Testis (tissue), 5 donors: ENCODE measurements around a stretch of chr7.

DNA sequence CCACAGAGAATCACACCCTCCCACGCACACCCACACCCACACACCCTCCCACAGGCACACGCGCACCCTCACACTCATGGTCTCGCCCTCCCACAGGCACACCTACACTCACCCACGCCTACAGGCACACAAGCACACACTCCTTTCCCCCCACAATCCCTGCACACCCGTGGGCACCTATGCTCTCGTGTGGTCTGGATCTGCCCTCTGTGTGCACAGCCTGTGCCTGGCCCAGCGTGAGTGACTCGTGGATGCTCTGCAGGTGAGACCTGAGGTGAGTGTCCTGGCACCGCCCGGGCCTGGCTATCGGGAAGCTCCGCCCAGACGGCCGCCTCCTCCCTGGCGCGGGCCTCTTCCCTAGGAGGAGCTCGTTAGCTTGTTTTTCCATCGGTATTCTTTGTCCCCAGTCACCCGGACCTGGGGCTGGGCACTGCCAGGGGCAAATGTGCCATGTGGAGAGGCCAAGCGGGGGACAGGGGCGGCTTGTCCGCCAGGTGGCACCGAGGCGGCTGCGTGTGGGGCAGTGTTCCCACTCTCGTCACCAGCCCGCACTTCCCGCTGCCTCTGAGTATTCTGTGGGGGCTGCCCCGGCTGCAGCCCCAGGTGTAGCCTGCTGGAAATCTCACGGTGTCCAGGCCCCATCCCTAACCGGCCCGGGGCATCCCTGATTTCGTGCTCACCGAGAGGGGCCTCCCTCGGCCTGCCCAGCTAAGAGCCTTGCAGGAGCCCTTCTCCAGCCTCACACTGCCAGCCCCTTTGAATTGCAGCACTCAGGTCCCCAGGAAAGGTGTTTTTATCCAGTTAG, 110.1 kb upstream of the FAM20C start:
- PRO-cap, 3 experiments, result no peak in any of the 3 experiments
- RAMPAGE, long total RNA, 2 experiments, result no peak in any of the 2 experiments
- RRBS, result 79% methylated on average over 3 of the region's 36 CpGs

DNA sequence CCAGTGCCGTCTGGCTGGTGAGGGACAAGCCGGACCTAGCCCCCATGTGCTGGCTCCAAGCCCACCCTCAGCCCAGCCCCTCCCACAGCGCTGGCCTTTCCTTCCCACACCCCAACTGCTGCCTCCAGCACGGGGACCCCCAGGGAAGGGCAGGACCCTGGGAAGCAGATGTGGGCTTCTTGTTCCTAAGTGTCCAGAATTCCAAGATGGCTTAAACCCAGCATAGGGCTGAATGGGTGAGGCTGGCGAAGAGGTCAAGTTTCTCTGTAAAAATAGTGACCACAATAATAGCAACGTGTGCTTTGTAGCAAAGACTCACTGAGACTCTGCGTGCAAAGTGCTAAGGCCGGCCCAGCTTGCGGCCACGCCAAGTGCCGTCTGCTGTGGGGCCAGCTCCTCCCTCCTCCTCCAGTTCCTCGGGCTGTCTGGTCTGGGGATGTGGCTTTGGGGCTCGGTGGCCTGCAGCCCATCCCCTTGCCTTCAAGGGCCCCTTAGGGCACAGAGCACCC, 7.8 kb upstream of the FAM20C start:
- PRO-cap, 3 experiments, result no peak in any of the 3 experiments
- RAMPAGE, long total RNA, 2 experiments, result no peak in any of the 2 experiments
- RRBS, result no CpG with 5 or more reads among the region's 13 CpGs

DNA sequence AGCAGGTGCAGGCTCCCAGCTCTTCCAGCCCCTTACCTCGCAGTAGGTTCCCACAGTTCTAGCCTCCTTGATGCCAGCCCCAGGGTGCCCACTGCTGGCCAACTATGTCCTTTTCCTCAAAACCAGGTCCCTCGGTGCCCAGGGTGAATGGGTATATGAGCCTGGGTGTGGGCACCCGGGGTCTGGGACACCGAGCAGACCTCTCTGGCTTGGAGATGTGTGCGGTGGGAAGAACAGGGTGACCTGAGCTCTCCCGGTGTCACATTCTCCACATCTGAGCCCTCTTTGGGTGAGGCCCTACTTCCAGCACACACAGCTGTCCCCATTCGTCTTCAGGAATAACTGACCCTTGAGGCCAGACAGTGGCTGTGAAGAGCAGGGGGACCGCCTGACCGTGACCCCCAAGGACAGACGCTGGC, 8.5 kb downstream of the FAM20C start:
- PRO-cap, 3 experiments, result no peak in any of the 3 experiments
- RAMPAGE, long total RNA, 2 experiments, result no peak in any of the 2 experiments
- RRBS, result 83% methylated on average over 4 of the region's 10 CpGs

- PRO-cap, 3 experiments, result no peak in any of the 3 experiments
- RAMPAGE, long total RNA, 2 experiments, result no peak in any of the 2 experiments
- RRBS, result 92% methylated on average over 6 of the region's 23 CpGs
Measured at GRCh38 chr7:218944-219651, 26.7 kb downstream of the FAM20C start.

GRCh38 chr7:321334-322049, 31.5 kb downstream of the FOXL3 start:
- PRO-cap, 3 experiments, result no peak in any of the 3 experiments
- RAMPAGE, long total RNA, 2 experiments, result no peak in any of the 2 experiments
- RRBS, result 37% methylated on average over 3 of the region's 21 CpGs

- PRO-cap, 3 experiments, result no peak in any of the 3 experiments
- RAMPAGE, long total RNA, 2 experiments, result no peak in any of the 2 experiments
- RRBS, result 83% methylated on average over 12 of the region's 60 CpGs
Measured at GRCh38 chr7:351069-352264, 61.5 kb downstream of the FOXL3 start.

- PRO-cap, 3 experiments, result no peak in any of the 3 experiments
- RAMPAGE, long total RNA, 2 experiments, result no peak in any of the 2 experiments
- RRBS, result 34% methylated on average over 7 of the region's 32 CpGs
Measured at GRCh38 chr7:455408-455960, 64.2 kb downstream of the PDGFA start.

DNA sequence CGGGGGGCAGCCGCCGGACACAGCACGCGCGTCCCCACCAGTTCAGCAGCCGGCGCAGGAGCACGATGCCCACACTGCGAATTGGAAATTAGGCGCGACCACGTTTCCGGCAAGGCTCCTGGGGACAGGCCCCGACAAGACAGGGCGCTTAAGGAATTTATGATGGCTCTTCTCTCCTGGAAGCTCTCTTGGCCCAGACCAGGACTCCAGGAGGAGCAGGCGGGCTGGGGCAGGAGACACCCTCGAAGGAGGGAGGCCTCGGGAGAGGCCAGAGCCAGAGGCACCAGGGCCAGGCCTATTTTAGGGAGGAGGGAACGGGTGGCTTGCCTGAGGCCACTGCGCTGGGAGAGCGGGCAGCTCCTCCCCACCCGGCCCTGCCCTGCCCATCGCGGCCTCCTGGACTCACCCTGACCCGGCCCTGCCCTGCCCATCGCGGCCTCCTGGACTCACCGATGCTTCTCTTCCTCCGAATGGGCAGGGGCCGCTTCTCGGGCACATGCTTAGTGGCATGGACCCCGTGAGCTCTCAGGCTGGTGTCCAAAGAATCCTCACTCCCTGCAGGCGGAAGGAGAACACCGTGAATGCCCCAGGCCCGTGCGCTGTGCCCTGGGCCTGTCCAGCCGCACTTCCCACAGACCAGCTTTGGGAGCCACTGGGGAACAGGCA, 7.6 kb downstream of the PDGFA start:
- PRO-cap, 3 experiments, result no peak in any of the 3 experiments
- RAMPAGE, long total RNA, 2 experiments, result no peak in any of the 2 experiments
- RRBS, result 95% methylated on average over 15 of the region's 38 CpGs

GRCh38 chr7:611424-612173, 92.0 kb upstream of the PDGFA start:
- PRO-cap, 3 experiments, result no peak in any of the 3 experiments
- RAMPAGE, long total RNA, 2 experiments, result no peak in any of the 2 experiments
- RRBS, result no CpG with 5 or more reads among the region's 18 CpGs

DNA sequence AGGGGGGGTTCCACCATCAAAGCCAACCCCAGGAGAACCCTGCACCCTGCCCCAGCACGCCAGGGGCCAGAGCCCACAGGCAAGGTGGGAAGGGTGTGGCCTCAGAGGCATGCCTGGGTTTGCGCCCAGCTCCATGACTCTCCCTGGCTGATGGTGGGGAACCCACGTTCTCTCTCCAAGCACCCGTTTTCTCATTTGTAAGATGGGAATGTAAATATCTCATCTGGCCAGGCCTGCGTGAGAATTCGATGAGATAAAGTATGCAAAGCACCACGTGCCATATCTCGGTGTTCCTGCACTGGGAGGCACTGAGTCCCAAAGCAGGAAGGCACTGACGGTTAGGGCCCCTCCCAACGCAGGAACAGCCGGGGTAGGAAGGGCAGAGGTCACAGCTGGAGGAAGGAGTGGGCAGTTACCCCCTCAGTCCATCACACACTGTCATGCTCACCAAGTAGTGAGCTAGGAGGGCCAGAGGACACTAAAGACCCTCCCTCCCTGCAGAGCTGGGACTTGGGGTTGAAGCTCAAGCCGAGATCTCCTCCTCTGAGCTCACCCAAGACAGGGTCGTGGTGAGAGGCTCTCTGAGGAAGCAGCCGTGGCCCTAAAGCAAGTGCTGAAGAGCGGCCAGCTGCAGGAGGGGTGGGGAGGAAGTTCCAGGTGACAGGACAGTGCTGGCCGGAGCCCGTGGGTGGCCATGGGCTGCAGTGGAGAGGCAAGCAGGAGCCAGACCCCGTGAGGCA, 27.3 kb upstream of the DNAAF5 start:
- PRO-cap, 3 experiments, result no peak in any of the 3 experiments
- RAMPAGE, long total RNA, 2 experiments, result no peak in any of the 2 experiments
- RRBS, result no CpG with 5 or more reads among the region's 18 CpGs

- PRO-cap, 3 experiments, result peak in 1 of 3 experiments; most common minus-strand start chr7:749390 (in 1)
- RAMPAGE, long total RNA, 2 experiments, result no peak in any of the 2 experiments
- RRBS, result no CpG with 5 or more reads among the region's 11 CpGs
Measured at GRCh38 chr7:749293-749757, 22.2 kb upstream of the PRKAR1B start.

- PRO-cap, 3 experiments, result no peak in any of the 3 experiments
- RAMPAGE, long total RNA, 2 experiments, result no peak in any of the 2 experiments
- RRBS, result no CpG with 5 or more reads among the region's 21 CpGs
Measured at GRCh38 chr7:823530-824584, 8.4 kb upstream of the SUN1 start.

DNA sequence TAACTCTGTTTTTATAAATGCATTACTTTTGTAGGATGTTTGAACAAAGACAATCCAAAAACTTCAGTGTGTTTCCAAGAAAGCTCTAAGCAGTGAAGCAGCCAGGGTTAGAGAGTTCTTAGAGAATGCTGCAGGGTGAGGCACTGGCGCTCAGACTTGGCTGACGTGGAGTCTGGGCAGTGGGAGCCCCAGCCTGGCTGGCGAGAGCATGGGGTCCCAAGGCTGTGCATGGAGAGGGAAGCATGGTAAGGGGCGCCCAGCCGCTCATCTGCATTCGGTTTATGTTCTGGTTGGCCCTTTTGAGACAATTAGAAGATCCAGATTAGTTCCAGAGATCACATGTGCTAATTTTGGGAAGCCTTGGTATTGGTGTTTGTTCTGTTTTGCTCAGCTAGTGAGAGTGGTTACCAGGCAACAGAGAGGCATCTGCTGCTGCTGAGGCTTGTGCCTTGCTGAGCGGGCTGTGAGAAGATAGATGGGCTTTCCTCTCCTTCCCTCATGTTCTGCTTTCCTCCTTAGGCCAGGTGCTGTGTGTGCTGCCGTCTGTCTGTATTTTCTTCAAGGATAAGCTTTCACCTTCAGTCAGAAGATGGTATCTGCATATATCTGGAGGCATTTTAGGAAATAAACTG, 10.3 kb downstream of the SUN1 start:
- PRO-cap, 3 experiments, result no peak in any of the 3 experiments
- RAMPAGE, long total RNA, 2 experiments, result no peak in any of the 2 experiments
- RRBS, result no CpG with 5 or more reads among the region's 8 CpGs

- PRO-cap, 3 experiments, result no peak in any of the 3 experiments
- RAMPAGE, long total RNA, 2 experiments, result no peak in any of the 2 experiments
- RRBS, result no CpG with 5 or more reads among the region's 50 CpGs
Measured at GRCh38 chr7:898336-899234, 22.2 kb downstream of the GET4 start.

DNA sequence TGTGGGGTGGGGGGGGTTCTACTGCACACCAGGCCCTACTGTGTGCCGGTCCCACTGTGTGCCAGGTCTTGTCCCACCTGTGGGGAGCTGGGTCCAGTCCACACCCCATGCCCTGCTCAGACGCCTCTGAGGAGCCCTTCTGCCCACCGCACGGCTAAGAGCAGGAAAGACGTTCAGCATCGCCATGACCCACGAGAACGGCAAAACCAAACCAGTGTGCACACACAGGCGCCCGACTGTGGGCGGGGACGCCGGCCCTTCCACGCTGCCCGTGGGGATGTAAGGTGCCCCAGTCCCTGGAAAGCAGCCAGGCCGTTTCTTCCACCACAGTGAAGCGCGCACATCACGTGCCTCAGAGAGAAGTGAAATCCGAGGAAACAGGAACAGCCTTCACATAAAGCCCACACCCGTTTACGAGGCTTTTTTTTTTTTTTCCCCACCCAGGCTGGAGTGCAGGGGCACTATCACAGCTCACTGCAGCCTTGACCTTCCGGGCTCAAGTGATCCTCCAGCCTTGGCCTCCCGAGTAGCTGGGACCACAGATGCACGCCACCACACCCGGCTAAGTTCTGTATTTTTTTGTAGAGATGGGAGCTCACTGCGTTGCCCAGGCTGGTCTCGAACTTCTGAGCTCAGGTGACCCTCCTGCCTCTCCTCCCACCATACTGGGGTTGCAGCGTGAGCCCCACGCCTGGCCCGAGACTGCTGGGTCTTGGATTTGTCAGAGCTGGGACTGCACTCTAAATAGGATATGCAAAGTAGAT, 33.7 kb downstream of the GET4 start:
- PRO-cap, 3 experiments, result peak in 1 of 3 experiments; most common minus-strand start position 238 of the sequence (in 1)
- RAMPAGE, long total RNA, 2 experiments, result no peak in any of the 2 experiments
- RRBS, result no CpG with 5 or more reads among the region's 31 CpGs

DNA sequence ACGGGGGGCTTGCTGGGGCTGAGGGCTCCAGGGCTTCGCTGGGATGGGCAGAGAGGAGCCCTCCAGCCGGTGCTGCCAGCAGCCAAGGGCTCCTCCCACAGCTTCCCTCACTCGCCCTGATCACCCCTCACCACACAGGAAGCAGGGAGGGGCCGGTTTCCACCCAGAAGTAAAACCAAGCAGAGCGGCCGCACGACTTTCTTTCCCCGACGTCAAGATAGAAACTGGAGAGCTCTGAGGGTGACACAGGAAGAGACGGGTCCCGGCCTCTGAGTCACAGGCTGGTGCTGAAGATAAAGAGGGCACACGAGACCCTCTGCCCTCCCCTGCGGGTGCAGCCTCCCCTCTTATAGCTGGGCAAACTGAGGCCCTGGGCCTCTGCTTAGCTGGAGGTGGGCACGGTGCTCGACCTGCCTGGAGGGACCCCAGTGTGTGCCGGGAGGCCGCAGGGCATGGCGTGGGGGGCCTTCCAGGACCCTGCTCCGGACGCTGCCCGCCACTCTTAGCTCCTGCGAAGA, 31.2 kb downstream of the ADAP1 start:
- PRO-cap, 3 experiments, result no peak in any of the 3 experiments
- RAMPAGE, long total RNA, 2 experiments, result no peak in any of the 2 experiments
- RRBS, result 71% methylated on average over 14 of the region's 23 CpGs

GRCh38 chr7:923824-924538, 30.5 kb downstream of the ADAP1 start:
- PRO-cap, 3 experiments, result no peak in any of the 3 experiments
- RAMPAGE, long total RNA, 2 experiments, result no peak in any of the 2 experiments
- RRBS, result 91% methylated on average over 3 of the region's 39 CpGs

DNA sequence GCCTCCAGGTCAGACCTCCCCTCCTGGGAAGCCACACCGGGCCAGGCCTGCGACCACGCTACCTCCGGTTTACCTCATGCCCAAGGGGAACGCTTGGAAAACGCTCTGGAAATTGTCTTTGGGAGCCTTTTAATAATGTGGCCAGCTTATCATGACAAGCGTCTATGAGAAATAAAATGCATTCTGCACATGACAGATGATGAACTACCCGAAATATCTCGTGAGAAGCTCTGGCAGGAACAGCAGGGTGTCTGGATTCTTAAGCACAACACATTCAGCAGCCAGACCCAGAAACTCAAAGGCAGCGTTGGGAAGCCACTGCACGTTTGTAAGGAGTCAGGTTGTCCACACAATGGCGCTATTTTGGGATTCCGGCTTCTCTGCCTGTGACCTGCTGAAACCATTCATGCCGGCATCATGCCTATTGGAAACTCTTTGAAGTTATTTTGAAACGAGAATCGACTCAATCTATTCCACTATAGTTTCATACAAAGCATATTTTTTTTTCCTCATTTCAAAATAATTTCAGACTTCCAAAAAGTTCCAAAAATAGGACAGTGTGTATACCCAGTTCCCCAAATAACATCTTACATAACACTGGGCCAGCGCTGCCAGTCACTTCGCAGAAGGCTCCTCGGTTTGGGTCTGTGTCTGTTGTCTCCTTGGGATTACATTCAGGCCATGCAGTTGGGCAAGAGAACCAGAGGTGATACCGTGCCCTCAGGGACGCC, 10.4 kb upstream of the ADAP1 start:
- PRO-cap, 3 experiments, result peak in 2 of 3 experiments; most common plus-strand start position 290 of the sequence (in 1); most common minus-strand start position 297 of the sequence (in 1)
- RAMPAGE, long total RNA, 2 experiments, result no peak in any of the 2 experiments
- RRBS, result 53% methylated on average over 2 of the region's 21 CpGs

GRCh38 chr7:966559-967264, 8.6 kb downstream of the COX19 start:
- PRO-cap, 3 experiments, result no peak in any of the 3 experiments
- RAMPAGE, long total RNA, 2 experiments, result no peak in any of the 2 experiments
- RRBS, result no CpG with 5 or more reads among the region's 22 CpGs

- PRO-cap, 3 experiments, result no peak in any of the 3 experiments
- RAMPAGE, long total RNA, 2 experiments, result no peak in any of the 2 experiments
- RRBS, result no CpG with 5 or more reads among the region's 15 CpGs
Measured at GRCh38 chr7:1051171-1051830, 7.0 kb downstream of the GPR146 start.